Ishikawa (cell line): ENCODE measurements around a stretch of chr14.

DNA sequence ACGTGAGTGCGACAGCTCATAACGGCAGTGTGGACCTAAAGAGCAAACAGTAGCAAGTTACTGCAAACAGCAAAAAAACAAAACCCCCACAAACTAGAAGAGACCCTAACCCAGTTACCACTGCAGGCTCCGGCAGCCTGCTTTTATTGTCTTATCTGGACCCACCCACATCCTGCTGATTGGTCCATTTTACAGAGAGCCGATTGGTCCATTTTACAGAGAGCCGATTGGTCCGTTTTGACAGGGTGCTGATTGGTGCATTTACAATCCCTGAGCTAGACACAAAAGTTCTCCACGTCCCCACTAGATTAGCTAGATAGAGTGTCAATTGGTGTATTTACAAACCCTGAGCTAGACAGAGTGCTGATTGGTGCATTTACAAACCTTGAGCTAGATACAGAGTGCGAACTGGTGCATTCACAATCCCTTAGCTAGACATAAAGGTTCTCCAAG, 31.3 kb upstream of the YY1 start:
- RRBS = no CpG with 5 or more reads among the region's 9 CpGs

DNA sequence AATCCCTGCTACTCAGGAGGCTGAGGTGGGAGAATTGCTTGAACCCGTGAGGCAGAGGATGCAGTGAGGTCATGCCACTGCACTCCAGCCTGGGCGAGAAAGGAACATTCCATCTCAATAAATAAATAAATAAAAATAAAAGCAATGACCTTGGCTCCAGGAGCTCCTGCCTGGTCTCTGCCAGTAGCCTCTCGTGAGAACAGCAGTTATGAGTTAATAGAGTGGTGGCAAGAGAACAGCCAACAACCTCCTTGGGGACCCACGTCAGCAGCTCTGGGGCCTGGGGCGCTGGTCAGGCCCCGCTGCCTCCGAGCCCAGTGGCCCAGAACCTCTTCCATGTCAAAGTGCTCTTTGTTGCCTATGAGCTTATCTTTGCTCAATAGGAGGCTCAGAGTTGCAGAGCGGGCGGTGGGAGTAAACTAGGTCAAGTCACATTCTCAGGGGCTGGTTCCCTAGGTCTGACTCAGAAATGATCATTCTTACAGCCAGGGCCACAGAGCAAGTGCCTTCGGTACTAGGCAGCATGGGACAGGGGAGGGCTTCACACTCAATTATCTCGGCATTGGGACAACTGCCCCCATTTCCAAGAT, 12.2 kb downstream of the SLC25A29 start:
- RRBS = no CpG with 5 or more reads among the region's 11 CpGs

- RRBS = 1% methylated on average over 25 of the region's 69 CpGs
Observed at GRCh38 chr14:100306789-100307361, 631 bp upstream of the SLC25A29 start.

DNA sequence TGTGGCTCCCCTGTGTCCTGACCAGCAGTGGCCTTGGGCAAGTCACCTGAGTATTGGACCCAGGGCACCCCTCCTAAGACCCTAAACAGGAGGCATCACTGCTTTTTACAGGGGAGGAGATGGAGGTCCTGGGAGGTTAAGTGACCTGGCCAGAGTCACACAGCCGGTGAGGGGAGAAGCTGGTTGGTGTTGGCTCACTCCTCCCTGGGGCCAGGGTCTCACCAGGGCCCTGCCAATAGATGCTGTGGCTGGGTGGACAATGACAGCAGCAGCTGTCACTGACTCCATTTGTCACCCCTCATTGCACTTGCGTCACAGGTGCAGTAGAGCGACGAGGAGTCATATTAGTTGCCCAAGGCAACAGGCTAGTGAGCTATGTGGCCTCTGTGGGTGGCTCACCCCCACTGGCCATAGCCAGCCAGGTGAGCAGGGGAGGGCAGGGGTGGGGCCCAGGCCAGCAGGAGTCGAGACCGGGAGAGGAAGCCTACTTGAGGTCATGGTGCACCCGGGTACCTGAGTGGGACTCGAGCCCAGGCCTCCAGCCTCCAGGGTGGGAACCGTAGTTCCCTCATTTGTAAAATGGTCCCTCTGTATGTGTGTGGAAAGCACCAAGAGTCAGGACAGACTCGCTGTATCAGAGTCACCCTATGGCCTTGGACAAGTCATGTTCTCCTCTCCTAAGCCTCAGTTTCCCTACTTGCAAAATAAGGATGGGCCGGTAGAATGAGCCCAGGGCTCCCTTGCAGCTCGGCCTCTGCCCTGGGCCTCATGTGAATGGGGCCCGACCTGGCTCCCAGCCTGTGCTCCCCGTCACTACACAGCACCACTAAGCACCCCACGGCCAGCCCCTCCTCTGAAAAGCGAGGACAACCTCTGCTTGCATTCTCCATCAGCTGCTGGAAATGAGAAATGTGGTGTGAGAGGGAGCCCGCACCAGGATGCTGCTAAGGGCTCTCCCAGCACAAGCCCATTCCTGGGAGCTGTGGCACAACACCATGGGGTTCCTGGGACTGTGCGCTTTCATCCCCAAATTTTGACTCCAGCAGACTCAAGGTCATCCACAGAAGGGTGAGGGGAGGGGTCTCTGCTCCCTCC, 9.9 kb downstream of the SLC25A47 start:
- RRBS = no CpG with 5 or more reads among the region's 18 CpGs

- RRBS = no CpG with 5 or more reads among the region's 9 CpGs
Observed at GRCh38 chr14:100388630-100389128, 12.4 kb downstream of the WDR25 start.

- RRBS = 94% methylated on average over 4 of the region's 16 CpGs
Observed at GRCh38 chr14:100391126-100391705, 14.9 kb downstream of the WDR25 start.

DNA sequence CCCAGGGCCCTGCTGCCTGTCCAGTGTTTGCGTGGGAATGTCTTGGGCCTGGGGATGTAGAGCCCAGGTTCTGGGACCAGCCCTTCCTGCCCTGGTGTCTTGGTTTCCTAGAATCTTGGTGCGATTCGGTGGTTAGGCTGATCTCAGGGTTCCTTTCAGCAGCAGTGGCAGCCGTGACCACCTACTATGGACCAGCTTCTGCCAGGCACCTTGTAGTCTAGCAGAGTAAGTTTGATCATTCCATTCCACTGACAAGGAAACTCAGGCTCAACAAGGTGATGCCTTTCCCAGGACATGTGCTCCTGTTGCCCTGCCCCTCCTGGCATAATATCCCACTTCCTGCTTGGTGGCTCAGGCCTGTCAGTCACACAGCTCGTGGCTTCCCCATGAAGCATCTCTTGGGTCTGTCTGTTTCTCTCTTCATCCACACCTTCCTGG, 48.3 kb downstream of the WDR25 start:
- RRBS = no CpG with 5 or more reads among the region's 5 CpGs

GRCh38 chr14:100439783-100440824, 63.8 kb downstream of the WDR25 start:
- RRBS = no CpG with 5 or more reads among the region's 21 CpGs

DNA sequence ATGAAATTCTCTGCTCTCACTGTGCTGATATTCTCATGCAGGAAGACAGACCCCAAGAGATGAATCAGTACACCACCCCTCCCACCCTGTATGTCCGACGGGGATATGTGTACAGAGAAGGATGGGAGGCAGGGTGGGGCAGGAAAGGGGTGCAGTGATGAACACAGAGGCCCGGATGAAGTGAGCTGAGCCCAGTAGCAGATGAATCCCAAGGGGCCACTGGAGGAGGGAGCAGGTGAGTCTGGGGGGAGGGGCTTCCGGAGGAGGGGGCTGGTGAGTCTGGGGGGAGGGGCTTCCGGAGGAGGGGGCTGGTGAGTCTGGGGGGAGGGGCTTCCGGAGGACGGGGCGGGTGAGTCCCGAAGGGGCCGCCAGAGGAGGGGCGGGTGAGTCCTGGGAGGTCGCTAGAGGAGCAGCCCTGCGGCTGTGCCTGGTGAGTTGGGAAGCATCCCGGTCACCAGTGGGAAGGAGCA, 14.2 kb downstream of the BEGAIN start:
- RRBS = 22% methylated on average over 8 of the region's 14 CpGs

GRCh38 chr14:101230112-101230519, 326.6 kb upstream of the RTL1 start:
- RRBS = no CpG with 5 or more reads among the region's 19 CpGs

GRCh38 chr14:101255379-101255923, 351.9 kb upstream of the RTL1 start:
- RRBS = no CpG with 5 or more reads among the region's 12 CpGs

- RRBS = no CpG with 5 or more reads among the region's 3 CpGs
Observed at GRCh38 chr14:101279822-101280324, 376.4 kb upstream of the RTL1 start.

- RRBS = no CpG with 5 or more reads among the region's 24 CpGs
Observed at GRCh38 chr14:101359961-101360979, 401.2 kb upstream of the PPP2R5C start.

DNA sequence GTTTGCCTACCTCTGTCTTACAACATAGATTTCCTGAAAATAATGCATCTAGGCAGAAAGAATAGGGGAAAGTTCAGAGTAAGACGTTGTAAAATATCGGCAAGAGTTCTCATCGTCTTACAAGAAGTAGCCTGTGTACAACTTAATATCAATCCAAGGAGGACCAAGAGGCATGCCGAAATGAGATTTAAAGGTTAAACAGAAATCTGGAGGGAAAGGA, 355.9 kb upstream of the PPP2R5C start:
- RRBS = no CpG with 5 or more reads among the region's 4 CpGs

GRCh38 chr14:101408305-101408636, 353.2 kb upstream of the PPP2R5C start:
- RRBS = no CpG with 5 or more reads among the region's 11 CpGs

- RRBS = no CpG with 5 or more reads among the region's 13 CpGs
Observed at GRCh38 chr14:101473817-101474130, 287.7 kb upstream of the PPP2R5C start.

DNA sequence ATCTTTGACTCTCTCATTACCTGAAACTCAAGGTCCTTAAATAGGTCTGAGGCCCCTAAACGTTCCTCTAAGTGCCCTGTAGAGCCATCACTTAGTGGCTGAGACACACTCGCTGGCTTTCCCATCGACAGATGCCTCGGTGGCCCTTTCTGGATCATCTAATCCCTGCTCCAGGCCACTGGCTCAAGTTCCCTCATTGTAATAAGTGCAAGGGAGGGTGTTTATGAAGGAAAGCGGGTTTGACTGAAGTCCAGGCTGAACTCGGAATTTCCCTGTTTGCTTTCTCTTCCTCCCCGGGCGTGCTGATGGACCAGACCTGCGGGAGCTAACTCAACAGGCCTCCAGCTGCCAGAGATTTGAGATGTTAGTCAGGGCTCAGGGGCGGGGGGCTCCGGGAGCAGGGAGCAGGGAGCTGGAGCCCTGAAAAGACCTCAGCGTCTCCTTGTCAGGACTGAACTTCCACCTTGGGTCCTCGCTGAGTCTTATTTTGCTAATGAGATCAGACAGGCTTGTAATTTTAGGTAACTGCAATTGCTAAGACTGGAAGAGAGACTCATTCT, 280.9 kb upstream of the PPP2R5C start:
- RRBS = no CpG with 5 or more reads among the region's 13 CpGs

GRCh38 chr14:101545705-101546131, 215.8 kb upstream of the PPP2R5C start:
- RRBS = no CpG with 5 or more reads among the region's 12 CpGs

DNA sequence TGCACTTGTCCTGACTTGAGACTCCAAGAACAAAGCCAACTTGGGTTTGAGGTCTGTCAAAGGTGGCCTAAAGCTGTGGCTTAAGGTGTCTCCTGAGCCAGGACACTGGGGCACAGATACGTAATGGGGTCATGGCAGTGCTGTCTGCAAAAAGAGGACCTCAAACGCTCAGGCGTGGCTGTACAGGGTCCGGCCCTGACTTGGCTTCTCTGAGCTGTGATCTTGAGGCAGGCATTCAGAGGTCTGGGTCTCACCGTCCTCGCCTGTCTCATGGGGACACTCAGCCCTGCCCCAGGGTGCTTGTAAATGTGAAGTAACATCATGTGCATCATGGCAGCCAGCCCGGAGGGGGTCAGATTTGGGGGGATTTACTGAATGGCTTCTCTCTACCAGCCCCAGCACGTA, 171.5 kb upstream of the PPP2R5C start:
- RRBS = no CpG with 5 or more reads among the region's 8 CpGs

DNA sequence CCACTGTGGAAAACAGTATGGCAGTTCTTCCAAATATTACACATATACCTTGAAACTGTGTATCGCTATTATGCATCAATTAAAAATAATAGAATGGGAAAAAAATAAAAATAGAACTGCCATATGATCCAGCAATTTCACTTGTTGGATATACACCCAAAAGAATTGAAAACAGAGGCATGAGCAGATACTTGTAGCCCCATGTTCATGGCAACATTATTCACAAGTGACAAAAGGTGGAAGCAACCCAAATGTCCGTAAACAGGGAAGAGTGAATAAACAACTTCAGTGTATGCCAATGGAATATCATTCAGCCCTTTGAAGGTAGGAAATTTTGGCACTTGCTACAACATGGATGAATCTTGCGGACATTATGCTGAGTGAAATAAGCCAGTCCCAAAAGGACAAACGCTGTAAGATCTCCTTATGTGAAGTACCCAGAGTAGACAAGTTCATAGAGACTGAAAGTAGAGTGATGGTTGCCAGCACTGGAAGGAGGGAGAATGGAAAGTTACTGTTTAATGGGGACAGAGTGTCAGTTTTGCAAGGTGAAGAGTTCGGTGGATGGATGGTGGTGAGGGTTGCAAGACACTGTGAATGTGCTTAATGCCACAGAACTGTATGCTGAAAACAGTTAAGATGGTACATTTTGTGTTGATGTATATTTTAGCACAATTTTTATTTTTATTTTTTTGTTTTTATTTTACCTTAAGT, 44.1 kb downstream of the PPP2R5C start:
- RRBS = no CpG with 5 or more reads among the region's 5 CpGs